ENCODE measurements around the gene TMEM181.

GRCh38 chr6:157236899-157237098 lies 86.5 kb downstream of the TMEM242 start:
- PRO-cap, result no peak
- RAMPAGE, long total RNA, result no peak
- RRBS, result 26% methylated on average over 4 of the region's 11 CpGs

DNA sequence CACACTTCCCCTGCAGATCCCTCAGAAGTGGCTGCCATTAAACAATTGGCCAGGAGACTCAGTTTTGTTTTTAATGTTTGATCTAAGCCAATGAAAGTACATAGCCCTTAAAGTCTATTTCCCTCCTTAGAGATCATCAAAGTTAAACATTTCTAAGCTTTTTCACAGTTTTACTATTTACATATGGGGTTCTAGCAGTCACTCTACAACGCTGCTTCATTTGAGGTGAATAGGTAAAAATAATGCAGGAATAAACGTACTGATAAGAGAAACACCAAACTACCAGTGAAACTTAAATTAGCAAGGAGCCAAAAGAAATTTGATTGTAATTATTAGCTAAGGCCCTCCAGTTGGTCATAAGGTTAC lies 15.3 kb downstream of the TMEM242 start:
- PRO-cap, result no peak
- RAMPAGE, long total RNA, result no peak
- RRBS, result no CpG with 5 or more reads among the region's 2 CpGs

- PRO-cap, result no peak
- RAMPAGE, long total RNA, result no peak
- RRBS, result no CpG with 5 or more reads among the region's 2 CpGs
Observed at GRCh38 chr6:157579761-157580154, 198.8 kb downstream of the ZDHHC14 start.

DNA sequence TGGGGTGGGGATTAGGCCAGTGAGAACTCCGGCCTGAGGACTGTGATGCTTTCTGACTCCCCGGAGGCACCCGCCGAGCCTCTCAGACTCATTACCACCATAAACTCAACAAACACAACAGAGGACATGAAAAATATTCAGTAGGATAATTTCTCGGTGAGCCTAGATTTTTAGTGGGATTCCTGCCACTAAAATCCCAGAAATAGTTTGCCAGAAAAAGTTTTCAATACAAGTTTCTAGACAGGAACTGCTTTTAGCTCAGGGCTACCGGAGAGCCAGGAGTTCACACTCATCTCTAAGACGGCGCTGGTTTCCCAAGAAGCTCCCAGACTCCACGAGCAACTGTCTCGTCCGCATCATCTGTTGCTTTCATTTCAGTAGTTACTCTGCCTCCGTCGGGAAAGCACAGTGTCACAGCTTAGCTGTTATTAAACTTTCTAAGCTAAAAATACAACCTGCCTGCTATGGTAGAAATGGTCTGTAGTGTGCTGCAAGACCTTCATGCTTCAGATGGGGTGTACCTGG lies 197.4 kb upstream of the SNX9 start:
- PRO-cap, result no peak
- RAMPAGE, long total RNA, result no peak
- RRBS, result no CpG with 5 or more reads among the region's 13 CpGs

DNA sequence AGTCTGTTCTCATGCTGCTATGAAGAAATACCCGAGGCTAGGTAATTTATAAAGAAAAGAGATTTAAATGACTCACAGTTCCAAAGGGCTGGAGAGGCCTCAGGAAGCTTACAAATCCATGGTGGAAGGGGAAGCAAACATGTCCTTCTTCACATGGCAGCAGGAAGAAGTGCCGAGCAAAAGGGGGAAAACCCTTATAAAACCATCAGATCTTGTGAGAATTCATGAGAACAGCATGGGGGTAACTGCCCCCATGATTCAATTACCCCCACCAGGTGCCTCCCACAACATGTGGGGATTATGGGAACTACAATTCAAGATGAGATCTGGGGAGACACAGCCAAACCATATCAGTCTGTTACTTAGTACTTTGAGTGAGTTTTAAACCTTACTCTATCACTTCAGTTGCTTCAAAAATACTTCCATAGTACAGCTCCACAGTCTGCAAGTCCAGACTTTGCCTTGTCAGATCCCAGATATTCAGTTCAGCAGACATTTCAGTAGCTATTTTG lies 9.5 kb downstream of the SNX9 start:
- PRO-cap, result no peak
- RAMPAGE, long total RNA, result no peak
- RRBS, result no CpG with 5 or more reads among the region's 2 CpGs

- PRO-cap, result no peak
- RAMPAGE, long total RNA, result no peak
- RRBS, result no CpG with 5 or more reads among the region's 2 CpGs
Observed at GRCh38 chr6:157884594-157884962, 61.5 kb downstream of the SNX9 start.

- PRO-cap, result no peak
- RAMPAGE, long total RNA, result no peak
- RRBS, result no CpG with 5 or more reads among the region's 2 CpGs
Observed at GRCh38 chr6:157909461-157909859, 72.2 kb upstream of the SYNJ2 start.

GRCh38 chr6:158030788-158032110 lies 49.6 kb downstream of the SYNJ2 start:
- PRO-cap, result no peak
- RAMPAGE, long total RNA, result no peak
- RRBS, result no CpG with 5 or more reads among the region's 24 CpGs

DNA sequence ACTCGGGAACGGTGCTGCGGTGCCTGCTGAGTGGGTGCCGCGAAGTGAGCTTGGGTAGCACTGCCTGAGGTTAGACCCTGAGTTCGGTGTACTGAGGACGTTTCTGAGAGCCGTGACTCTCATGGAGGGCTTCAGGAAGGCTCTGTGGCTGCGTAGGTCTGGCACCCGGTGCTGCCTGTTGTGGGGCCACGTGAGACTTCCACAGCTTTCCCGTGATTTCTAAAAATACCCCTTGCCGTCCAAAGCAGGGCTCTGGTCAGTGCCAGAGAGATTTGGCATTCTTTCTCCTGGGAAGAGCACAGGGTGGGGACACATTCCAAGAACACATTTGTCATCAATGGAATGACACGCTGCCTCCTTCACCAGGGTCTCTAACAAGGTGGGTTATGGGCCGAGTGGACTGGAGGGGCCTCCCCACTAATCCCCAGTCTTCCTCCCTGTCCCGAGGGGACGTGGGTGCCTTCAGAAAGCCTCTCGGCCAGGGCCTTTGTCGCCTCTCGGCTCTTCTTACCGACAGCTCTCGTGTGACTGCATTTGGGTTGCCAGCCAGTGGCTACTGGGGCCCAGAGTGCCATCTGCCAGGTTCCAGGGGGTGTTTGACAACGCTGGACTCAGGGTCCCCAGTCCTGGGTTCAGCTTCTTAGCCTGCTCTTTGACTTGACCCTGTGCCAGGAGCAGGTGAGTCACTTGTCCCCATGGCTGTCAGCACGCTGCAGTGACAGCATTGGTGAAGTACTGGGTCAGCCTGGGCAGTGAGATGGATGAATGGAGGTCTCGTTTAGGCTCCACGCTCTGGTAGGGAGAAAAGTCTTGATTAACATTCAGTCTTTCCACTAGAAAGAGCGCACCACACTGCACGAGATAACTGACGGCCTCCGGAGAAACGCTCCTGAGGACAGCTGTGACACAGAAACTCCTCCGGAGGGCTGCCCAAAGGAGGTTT lies 62.3 kb downstream of the SYNJ2 start:
- PRO-cap, result no peak
- RAMPAGE, long total RNA, result no peak
- RRBS, result 94% methylated on average over 2 of the region's 32 CpGs

DNA sequence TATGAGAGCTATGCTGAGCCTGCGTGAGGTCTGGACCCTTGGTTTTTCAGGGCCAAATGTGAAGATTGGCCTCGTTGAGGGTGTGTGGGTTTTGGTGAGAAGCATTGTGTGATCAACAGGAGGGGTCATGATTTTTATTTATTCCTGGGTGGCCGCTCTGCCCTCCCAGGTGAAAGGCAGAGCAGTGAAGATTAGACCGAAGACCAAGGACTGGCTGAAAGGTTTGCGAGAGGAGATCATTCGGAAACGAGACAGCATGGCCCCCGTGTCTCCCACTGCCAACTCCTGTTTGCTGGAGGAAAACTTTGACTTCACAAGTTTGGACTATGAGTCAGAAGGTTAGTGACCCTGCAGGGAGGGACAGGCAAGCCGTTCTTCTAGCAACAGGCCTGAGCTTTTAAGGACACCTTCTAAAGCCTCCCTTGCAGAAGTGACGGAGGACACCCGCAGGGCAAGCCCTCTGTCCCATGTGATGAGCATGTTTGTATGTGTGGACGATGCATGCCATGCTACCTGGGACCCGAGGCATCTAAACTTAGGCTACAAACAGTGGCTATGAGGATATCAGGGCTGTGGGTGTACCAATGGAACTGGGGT lies 84.7 kb downstream of the SERAC1 start:
- PRO-cap, result no peak
- RAMPAGE, long total RNA, result no peak
- RRBS, result no CpG with 5 or more reads among the region's 13 CpGs

- PRO-cap, result bidirectional peak, plus-strand start at chr6:158560117, minus-strand start at chr6:158560047
- RAMPAGE, long total RNA, result no peak
- RRBS, result under 1% methylated on average over 18 of the region's 59 CpGs
Observed at GRCh38 chr6:158559768-158560247, at the start of gene TMEM181. TSS of gene TMEM181 (plus strand) at chr6:158560091.

- PRO-cap, result no peak
- RAMPAGE, long total RNA, result no peak
- RRBS, result no CpG with 5 or more reads among the region's 20 CpGs
Observed at GRCh38 chr6:158564906-158565718, 5.2 kb downstream of the TMEM181 start.

- PRO-cap, result no peak
- RAMPAGE, long total RNA, result no peak
- RRBS, result no CpG with 5 or more reads among the region's 21 CpGs
Observed at GRCh38 chr6:158611371-158612498, 32.8 kb downstream of the DYNLT1 start.

DNA sequence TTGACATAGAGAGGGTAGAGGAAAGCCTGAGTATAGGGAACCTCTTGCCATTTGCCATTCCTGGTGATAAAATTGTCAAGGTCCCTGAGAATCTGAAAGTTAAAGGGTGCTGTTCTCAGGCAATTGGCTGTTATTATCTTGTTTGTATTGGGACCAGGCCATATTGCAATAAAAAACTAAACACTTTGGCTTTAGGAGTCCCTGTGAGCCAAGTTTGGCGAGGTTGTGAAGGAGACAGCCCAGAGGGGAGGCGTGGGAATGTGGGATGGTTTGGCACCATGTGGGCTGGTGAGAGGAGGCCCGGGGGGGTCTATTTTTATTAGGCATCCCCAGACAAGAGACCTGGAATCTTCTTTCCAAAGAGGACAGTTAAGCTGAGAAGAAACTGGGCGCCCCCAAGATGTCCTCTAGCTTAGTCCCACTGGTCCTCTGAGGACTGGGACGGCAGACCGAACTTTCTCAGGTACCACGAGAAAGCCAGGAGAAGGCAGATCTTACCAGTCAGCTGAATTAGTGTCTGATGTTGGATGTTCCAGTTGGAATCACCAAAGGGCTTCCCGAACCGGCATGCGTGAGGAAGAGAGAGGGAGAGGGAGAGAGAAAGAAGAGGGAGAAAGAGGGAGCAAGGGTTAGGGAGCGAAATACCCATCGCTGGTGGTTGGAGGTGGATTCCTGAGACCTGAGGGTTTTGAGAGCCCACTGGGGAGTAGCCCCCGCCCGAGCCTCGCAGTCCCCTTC lies 24.5 kb downstream of the DYNLT1 start:
- PRO-cap, result no peak
- RAMPAGE, long total RNA, result no peak
- RRBS, result no CpG with 5 or more reads among the region's 15 CpGs

DNA sequence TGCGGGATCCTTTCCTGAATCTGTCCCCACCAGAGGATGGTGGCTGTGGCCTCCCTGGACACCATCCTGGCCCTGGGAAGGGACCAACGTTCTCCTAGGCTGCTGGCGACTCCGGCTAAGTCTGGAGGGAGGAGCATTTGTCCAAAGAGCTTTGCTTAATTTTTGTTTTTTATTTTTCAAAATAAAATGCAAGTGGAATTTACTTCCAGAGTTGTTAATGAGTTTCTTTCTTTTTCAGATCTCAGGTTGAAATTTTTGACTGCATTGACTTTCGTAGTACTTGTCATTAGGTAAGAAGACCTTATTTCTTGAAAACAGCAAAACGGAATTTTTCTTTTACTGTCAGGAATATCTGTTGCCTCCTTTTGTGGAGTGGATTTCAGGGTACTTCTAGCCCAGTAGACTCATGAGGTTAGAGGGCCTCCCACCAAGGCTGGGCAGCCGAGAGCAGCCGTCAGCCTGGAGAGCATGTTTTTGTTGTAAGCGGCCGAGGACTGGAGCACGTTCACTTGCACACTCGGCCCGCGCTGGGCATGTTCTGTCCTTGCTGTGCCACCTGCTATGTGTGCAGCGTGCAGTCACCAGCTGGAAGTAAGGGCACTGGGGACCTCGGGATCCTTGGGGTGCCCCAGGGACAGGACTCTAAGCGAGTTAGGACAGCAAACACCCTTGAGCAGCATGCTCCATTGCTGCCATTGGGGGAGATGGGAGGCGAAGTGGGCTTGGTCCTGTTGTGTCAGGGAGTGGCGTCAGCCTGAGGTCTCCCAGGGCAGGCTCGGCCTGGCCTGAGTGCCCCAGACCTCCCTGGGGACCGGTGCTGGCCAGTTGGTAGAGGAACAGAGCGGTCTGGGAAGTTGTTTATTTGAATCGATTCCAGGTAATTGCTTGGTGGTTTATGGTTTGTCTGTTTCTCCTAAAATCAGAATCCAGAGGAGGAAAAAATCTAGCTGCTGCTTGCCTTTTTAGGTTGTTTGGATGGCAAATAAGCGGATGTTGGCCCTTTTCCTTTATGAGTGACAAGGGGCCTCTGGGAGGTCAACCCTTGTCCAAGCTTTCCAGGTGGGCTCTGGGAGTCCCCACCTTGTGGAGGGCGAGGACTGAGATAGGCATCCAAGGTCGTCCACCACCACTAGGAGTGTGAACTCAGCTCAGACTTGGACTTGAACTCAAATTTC lies 18.7 kb downstream of the DYNLT1 start:
- PRO-cap, result no peak
- RAMPAGE, long total RNA, result no peak
- RRBS, result no CpG with 5 or more reads among the region's 26 CpGs

GRCh38 chr6:158634109-158634629 lies 10.4 kb downstream of the DYNLT1 start:
- PRO-cap, result no peak
- RAMPAGE, long total RNA, result no peak
- RRBS, result no CpG with 5 or more reads among the region's 4 CpGs

DNA sequence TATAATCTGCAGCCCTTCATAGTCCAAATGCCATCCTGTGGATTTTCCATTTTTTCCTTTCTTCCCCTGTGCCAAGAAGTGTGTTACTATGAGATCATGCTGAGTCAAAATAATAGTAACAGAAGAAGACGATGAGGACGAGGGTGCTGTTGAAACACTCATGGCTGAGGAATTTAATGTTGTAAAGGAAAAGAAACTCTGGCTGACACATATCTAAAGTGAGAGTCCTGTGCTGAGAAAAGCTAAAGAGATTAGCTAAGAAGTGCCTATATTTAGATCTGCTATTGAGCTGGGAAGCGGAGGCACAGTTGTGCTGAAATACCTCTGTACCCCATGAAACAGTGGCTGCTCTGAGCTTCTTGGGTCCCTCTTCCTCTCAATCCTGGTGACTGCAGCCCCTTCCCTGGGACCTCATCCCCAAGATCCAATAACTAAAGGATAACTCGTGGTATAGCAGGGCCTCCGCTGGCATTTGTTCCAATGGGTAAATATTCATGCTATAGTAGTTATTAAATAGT lies 1.1 kb upstream of the SYTL3 start:
- PRO-cap, result no peak
- RAMPAGE, long total RNA, result no peak
- RRBS, result no CpG with 5 or more reads among the region's 5 CpGs

GRCh38 chr6:158666644-158667529 lies 17.0 kb downstream of the SYTL3 start:
- PRO-cap, result no peak
- RAMPAGE, long total RNA, result no peak
- RRBS, result no CpG with 5 or more reads among the region's 17 CpGs

DNA sequence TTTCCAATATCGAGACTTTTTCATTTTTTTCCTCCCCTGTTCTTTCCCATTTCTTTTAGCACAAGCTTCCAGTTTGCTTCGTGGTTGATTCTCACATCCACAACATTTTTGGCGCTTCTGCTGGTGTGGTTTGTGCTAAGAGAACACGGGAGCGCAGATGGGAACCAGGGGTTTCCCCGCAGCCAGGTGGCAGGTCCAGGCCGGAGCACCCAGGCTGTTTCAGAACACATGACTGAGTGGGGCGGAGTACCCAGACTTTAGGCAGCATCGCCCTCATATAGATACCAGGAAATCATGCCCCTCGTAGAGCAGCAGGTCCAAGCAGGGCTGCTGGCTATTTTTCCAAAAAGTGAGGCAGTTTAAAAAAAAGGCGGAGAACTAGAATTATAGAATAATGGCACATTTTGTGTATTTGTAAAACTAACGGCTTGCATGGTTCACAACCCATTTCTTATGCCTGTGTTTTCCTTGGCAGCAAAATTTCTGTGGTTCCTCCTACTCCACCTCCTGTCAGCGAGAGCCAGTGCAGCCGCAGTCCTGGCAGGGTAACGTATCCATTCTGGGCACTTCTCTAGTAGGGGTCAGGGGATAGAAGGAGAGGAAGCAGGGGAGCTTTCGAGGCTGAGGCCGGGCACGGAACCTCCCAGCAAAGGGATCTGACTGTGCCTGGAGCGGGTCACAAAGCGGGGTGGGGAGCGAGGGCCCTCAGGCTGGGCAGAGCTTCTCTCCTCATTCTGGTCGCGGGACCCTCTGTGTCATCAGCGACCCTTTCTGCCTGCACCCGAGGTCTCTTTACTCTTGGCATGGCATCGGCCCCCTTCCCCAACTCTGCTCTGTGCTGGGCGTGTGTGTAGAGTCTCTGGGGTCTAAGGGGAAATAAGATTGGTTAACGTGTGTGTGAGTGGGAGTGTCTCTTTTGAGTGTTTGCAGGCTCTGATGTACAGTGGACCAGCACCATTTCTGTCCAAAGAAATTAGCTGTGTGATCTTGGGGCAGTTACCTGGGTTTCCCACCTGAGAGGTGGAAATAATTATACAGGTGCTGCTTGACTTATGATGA lies 58.3 kb downstream of the SYTL3 start:
- PRO-cap, result no peak
- RAMPAGE, long total RNA, result no peak
- RRBS, result no CpG with 5 or more reads among the region's 28 CpGs

DNA sequence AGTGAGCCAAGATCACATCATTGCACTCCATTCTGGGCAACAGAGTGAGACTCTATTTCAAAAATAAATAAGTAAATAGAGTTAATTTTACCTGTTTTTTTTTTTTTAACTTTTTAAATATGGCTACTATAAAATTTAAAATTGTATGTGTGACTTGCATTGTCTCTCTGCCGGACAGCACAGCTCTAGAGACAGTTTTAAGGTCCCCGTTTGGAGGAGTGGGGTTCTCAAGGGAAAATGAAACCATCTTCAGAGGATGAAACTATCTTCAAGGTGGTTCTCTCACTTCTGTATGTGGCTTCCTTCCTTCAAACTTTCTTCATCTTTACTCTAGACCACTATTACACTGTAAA lies 67.3 kb downstream of the SYTL3 start:
- PRO-cap, result no peak
- RAMPAGE, long total RNA, result no peak
- RRBS, result no CpG with 5 or more reads among the region's 2 CpGs